Mesenchymal stem cell of Wharton's jelly (primary cell): ENCODE results near the genes TRIM2, TMEM131L, FGG, RBM46 and GUCY1A1.

DNA sequence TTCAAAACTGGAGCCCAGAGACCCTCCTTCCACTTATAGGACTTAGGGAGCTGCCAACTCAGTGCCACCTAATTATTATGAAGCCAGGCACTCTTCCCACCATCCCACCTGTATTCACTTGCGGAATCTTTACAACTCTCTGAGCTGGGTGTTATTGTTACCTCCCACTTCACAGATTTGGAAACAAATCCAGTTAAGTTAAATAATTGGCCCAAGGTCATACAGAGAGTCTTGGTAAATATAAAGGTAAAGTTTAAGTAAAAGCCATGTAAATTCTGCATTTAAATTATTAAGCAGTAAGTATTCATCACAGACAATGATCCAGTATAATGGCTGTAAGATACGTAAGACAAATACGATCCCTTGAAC is 42.1 kb downstream of the TIGD4 start:
- CAGE, long polyA plus RNA = no peak

GRCh38 chr4:152889814-152890394 is 46.2 kb upstream of the FHDC1 start:
- CAGE, long polyA plus RNA = no peak

GRCh38 chr4:153204335-153205504 is at the start of gene TRIM2:
TSS of gene TRIM2 (plus strand) at chr4:153204443.
- CAGE, long polyA plus RNA = no peak

DNA sequence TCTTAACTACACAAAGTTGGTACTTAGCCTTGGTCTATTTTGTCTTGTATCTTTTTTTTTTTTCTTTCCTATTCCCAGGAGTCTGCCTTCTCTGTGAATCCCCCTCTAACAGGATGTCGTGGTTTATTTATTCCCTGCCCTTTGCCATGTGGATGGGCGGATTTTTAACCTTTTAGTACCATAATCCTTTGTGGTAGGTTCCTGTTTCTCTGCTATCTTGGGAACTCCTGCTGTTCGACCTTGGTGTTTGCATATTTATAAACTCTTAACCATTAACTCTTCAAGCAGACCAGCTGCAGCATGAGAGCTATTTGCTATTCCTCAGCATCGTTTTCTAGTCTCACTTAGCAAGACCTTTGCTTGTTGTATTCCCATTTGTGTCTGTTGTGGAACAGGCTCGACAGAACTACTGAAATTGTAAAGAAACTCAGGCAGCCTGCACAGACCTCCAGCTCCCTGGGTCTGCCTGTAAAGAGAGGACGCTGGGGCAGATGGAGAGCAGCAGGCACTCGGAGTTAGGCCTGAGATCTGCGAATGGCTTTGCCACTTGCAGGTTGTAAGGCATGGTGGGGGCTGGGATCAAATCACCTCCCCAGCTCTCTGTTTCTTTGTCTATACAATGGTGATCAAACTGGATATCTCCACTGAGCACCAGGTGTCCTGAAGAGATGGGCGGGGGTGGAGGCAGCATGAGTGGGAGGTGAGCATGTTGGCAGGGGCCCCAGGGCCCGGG is 38.2 kb downstream of the TRIM2 start:
- CAGE, long polyA plus RNA = no peak

DNA sequence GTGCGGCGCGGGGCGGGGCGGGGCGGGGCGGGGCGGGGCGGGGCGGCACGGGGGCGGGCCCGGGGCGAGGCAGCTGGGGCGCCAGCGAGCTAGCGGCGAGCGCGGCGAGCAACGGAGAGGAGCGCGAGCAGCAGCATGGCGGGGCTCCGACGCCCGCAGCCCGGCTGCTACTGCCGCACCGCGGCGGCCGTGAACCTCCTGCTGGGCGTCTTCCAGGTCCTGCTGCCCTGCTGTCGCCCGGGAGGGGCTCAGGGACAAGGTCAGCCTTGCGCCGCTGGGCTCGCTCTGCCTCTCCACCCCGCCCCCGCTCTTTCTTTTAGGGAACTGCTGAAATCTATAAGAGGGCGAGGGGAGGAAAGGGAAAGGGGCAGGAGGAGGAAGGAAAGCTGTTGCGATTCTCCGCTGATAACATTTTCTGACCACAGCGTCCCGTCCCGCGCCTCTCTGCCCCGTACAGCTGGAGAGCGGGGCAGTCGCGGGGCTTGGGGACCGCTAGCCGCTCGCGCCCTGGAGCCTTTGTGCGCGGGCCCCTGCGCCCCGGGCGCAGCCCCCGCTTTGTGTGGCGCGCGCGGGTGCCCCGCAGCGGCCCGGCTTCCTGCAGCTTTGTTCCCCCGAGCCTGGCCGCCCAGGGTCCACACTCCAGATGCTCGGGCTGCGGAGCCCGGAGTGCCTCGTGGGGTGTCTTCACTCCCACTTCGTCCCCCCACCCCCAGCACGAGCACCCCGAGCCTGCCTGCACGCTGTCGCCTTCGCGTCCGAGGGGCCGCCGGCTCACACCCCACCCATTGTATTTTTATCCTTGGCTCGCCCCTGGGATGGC is at the start of gene TMEM131L:
Gene TMEM131L (plus strand): TSS at position 98 of the 820 bp plus-strand sequence.
- CAGE, long polyA plus RNA = start-site peak on the plus strand centred at position 82 of the sequence, 42 bp wide, 250 and 259 reads in 2 replicates

DNA sequence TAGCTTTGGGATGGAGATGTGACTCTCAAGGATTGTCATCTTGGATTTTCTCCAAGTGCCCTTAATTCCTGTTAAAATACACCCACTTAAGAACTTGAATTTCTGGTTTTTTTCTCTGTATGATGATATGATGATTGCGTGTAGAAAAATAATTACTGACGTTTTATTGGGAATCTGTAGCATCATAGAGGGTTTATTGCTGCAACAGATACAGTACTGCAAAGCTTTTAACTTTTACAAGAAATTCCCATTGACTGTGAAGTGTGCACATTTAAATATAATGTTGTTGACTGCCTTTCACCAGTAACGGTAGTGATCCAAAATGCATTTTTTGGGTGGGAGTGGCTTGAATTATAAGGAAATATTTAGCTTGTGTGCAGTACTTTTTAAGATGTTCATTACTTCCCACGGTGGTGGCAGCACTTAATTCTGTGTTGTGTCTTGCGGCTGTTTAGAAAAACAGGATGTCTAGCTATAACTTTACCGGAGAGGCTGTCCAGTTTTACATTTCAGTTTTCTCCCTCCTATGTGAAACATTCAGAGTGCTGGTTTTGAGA is 1.6 kb downstream of the TMEM131L start:
- CAGE, long polyA plus RNA = no peak

GRCh38 chr4:153497880-153498396 is 31.8 kb downstream of the TMEM131L start:
- CAGE, long polyA plus RNA = no peak

DNA sequence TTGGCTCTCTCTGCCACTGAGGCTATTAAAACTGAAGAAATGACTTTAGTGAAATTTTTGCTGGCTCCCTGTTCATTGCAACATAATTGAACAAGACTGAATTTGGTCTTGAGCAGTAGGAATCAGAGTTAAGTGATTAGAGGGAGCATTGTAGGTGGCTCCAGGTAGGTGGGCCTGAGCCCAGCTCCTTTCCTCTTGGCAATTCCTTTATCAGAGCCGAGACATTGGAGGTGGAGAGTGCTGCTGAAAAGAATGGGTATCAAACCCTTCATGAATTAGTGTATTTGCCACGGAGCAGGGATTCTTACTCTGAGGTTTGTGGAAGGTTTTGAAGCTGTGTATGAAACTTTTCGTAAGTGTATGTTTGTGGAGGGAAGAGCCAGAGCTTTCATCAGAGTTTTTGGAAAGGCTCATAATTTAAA is 88.6 kb downstream of the TMEM131L start:
- CAGE, long polyA plus RNA = no peak

GRCh38 chr4:153639878-153640474 is 44.1 kb upstream of the TLR2 start:
- CAGE, long polyA plus RNA = no peak

DNA sequence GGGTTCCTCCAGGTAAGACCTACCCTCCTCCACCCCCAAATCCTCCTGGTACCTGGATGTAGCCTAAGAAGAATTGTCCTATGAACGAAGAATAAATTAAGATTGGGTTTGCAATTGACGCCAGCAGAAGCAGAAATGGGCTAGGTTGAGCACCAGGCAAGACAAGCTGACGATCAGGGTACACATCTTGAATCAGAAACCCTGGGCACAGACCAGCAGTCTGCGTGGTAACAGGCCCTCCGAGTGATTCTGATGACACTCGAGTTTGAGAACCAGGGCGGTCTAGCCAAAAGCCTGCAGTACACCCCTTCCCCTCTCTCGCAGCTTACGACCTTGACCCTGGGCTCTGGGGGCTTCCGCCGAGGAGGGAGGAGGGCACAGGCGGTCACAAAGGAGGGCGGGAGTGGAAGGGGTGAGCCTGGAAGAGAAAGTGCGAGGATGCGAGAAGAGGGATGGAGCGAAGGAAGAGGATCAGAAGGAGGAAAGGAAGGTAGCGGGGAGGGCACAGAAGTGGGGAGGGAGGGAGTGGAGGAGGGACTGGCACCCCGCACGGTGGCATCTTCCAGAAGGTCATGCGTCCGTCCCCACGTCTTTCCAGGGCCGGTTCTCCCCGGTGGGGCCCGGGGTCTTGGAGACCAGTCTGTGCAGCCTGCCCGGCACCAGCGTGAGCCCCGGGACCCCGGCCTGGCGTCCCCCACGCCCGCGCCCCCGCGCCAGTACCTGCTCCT is 583 bp downstream of the RNF175 start:
- CAGE, long polyA plus RNA = no peak

DNA sequence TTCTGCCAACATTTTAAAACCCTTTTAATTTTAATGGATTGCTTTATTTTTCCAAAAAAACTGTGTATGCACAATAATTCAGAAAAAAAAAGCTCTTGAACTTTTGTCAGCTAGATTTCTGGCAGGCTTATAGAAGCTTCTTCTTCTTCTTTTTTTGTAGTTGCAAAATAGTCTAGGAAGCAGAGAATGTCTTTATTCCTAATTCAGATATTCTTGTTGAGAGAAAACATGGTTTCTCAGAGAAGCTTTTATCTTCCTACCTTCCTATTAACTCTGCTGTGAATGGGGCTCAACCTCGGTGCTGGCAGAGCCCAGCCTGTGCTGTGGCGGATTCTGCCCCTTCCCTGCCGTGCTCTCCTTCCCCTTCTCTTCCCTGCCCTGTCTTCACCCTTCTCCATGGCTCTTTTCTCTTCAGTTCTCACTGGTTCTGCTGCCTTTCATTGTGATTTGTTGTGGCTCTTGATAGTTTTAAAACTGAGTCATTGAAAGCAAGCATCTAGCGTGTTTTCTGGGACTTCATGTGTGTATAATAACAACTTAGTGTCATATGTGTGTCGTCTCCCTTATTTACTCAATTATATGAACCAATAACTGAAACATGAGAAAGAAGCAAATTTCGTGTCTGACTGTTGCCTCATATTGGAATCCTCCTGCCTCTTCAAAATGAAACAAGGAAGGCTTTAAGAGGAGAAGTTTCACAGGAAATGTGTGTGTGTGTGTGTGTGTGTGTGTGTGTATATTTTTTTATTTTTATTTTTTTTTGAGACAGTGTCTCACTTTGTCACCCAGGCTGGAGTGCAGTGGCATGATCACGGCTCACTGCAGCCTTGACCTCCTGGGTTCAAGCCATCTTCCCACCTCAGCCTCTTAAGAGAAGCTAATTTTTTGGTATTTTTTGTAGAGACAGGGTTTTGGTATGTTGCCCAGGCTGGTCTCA is 145.6 kb upstream of the SFRP2 start:
- CAGE, long polyA plus RNA = no peak

GRCh38 chr4:153996984-153997323 is 208.1 kb upstream of the SFRP2 start:
- CAGE, long polyA plus RNA = no peak

GRCh38 chr4:154560065-154560777 is 2.6 kb upstream of the FGB start:
- CAGE, long polyA plus RNA = no peak

- CAGE, long polyA plus RNA = no peak
Measured at GRCh38 chr4:154560958-154561240, 1.9 kb upstream of the FGB start.

GRCh38 chr4:154612109-154613138 is at the start of gene FGG:
TSS of gene FGG (minus strand) at chr4:154612656.
- CAGE, long polyA plus RNA = no peak

DNA sequence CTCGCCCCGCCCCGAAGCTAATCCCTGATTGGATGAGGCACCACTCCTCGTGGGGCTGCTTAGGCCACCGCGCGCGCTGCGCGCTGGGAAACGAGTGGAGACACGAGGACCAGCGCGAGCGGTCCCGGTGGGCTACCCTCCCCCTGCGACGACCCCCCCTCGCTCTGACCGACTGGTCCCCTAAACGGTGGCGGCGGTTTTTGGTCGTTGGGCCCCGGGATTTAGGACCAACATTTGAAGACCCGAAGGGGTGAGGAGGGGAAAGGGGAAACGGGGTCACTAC is at the start of gene RBM46:
Gene RBM46 (plus strand): TSS at position 86 of the 283 bp plus-strand sequence.
- CAGE, long polyA plus RNA = no peak

DNA sequence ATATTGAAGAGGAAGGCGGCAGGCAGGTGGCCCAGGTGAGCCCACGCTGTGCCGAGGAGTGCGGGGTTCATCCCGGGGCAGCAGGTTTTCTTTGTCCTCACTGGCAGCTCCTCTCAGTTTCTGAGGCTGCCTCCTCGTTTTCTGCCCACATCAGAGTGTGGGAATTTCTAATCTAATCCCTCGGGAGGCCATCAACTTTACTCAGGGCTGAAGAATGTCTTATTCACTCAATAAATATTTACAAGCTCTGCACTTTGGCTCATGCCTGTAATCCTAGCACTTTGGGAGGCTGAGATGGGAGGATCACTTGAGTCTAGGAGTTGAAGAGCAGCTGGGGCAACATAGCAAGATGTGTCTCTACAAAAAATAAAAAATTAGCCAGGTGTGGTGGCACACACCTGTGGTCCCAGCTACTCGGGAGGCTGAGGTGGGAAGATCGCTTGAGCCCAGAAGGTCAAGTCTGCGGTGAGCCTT is 16.1 kb upstream of the MAP9 start:
- CAGE, long polyA plus RNA = no peak

DNA sequence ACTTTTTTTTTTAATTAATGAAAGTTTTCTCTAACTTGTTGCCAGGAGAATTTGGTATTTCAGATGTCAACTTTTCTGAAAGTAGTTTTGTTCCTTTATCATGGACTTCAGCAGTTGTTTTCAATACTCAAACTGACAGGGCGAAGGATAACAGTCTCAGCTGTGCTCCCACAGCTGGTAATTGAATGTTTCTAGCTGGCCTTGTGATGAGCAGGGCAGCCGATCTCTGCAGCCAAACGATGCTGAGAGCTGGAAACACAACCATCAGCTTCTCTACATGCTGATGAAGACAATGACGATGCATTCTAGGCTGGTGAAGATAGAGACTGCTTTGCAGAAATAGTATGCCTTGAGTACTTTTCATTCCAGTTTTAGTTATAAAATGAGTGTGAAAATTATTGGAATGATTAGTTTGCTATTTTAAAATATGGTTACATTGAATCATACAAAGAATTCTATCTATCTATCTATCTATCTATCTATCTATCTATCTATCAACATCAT is 130.1 kb upstream of the MAP9 start:
- CAGE, long polyA plus RNA = no peak

DNA sequence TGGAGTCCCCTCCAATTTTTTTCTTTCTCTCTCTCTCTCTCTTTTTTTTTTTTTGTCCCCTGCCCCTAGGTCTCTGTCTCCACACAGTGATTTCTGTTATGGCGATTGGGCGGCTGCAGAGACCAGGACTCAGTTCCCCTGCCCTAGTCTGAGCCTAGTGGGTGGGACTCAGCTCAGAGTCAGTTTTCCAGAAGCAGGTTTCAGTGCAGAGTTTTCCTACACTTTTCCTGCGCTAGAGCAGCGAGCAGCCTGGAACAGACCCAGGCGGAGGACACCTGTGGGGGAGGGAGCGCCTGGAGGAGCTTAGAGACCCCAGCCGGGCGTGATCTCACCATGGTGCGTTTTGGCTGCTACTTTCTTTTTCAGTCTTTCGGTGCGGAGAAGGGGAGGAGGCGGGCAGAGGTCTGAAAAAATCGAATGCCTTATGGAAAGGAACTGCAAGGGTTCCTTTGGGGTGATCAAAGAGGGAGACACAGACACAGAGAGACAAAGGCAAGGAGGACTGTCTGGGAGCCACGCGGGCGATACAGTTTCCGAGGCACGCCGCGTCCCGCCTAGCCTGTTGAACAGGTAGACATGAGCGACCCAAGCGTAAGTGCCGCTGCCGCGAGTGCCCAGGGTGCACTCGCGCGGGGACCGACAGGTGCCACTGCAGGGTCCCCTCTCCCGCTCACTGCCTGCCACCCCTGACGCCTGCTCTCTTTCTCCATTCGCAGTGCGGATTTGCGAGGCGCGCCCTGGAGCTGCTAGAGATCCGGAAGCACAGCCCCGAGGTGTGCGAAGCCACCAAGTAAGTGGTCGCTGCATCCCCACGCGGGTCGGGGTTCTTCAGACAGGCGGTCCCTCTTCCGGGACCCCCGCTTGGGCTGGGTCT is at the start of gene GUCY1A1:
Gene GUCY1A1 (plus strand): TSS at position 219 of the 874 bp plus-strand sequence.
- CAGE, long polyA plus RNA = no peak

- CAGE, long polyA plus RNA = no peak
Measured at GRCh38 chr4:155959110-155959467, 5.4 kb upstream of the CTSO start.